Mesangial cell (primary cell): ENCODE data around the genes DHDH, CGB3, DKKL1, ALDH16A1, RRAS and SCAF1.

- RAMPAGE, long total RNA = no peak
Measured at GRCh38 chr19:48933323-48934070, at the start of gene DHDH. Gene DHDH, plus strand, starts transcription at chr19:48933699.

DNA sequence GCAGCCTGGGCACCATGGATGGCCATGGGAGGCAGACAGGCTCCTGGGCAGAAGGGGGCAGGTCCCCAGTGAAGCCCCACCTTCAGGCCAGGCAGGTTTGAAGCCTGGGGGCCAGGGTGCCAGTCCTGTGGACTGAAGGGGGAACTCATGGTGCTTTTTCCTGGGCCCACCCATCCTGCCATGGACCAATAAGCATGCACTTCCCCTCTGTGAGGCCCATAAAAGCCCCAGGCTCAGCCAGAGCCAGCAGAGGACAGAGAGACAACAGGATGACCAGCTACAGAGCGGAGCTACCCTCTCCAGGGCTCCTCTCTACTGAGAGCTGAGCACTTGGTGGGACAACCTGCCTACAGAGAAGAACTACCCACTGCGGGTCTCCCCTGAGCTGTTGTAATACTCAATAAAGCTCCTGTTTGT, 7.6 kb upstream of the BAX start:
- RAMPAGE, long total RNA = no peak

- RAMPAGE, long total RNA = no peak
Measured at GRCh38 chr19:49020651-49020884, 219 bp upstream of the ENSG00000268655 start.

- RAMPAGE, long total RNA = no peak
Measured at GRCh38 chr19:49020885-49021270, 529 bp upstream of the ENSG00000268655 start.

DNA sequence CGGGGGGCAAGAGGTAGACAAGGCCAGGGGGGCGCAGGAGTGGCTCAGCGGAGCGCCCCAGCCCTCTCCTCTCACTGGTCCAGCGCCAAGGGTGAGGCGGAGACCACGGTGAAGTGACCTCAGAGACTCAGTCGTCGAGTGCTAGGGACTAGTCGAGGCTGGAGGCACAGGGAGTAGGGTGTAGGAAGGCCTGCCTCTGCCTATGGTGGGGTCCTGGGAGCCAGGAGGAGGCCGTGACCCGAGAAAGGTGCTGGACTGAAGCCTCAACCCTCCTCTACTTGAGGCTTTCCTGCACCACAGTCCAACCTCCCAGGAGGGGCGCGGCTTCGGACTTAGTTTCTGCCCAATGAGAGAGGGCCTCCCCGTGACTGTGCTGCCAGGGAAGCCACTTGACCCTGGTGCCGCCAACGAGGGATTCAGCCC, at the start of gene CGB3:
CGB3 (minus strand) TSS at position 252 of the 423 bp plus-strand sequence.
- RAMPAGE, long total RNA = no peak

GRCh38 chr19:49055734-49056478, 1.6 kb downstream of the CGB7 start:
- RAMPAGE, long total RNA = no peak

DNA sequence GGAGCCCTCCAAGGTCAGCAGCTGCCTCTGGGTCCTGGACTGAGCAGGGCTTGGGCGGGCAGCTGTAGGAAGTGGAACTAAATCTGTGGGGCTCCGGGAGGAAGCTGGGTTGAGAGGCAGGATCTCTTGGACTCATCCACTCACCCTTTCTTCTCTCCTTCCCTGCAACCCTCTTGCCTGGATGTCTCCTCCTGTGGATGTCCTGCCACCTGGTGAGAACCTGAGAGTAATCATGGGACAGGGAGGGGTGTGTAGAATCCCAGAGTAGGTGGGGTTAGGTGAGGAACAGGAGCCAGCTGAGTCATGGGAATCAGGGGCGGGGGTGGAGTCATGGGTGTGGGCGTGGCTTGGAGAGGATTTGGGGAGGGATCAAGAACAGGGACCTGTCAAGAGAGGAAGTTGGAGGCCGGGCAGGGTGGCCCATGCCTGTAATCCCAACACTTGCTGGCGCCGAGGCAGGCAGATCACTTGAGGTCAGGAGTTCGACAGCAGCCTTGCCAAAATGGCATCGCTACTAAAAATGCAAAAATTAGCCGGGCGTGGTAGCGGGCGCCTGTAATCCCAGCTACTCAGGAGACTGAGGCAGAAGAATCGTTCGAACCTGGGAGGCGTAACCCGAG, 16.7 kb downstream of the PPFIA3 start:
- RAMPAGE, long total RNA = no peak

GRCh38 chr19:49333508-49334422, 1.4 kb upstream of the CD37 start:
- RAMPAGE, long total RNA = no peak

DNA sequence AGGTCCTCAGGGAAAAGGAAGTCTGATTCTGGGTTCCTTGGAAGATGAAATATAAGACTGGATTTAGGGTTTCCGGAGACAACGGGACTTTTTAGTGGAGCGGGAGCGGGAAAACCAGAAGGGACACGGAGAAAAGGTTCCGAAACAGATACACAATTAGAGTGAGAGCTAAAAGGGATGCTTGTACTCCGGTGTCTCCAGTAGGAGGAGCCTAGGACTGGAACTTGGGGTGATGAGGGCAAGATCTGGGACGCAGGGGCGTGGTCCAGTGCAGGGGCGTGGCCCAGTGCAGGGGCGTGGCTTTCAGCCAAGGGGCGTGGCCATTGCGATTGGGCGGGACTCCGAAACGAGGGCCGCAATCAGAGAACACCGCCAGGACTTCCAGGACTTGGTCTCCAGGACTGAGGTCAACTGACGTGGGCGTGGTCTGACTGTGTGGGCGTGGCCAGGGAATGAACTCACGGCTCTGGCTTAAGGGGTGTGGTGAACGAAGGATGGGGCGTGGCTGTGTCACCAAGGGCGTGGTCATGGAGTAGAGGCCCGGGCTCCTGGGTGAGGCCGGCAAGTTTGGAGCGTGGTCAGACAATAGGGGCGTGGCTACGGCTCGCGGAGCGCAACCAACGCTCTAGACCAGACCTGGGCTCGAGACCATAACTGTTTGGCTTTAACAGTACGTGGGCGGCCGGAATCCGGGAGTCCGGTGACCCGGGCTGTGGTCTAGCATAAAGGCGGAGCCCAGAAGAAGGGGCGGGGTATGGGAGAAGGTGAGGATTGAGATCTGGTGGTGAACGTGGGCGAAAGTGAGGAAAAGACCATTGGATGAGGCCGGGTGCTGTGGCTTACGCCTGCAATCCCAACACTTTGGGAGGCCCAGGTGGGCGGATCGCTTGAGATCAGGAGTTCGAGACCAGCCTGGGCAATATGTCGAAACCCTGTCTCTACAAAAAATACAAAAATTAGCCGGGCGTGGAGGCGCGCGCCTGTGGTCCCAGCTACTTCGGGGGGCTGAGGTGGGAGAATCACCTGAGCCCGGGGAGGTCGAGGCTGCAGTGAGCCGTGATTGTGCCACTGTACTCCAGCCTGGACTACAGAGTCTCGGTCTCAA, at the start of gene DKKL1:
DKKL1 (plus strand) TSS at position 633 of the 1,105 bp plus-strand sequence.
- RAMPAGE, long total RNA = no peak

DNA sequence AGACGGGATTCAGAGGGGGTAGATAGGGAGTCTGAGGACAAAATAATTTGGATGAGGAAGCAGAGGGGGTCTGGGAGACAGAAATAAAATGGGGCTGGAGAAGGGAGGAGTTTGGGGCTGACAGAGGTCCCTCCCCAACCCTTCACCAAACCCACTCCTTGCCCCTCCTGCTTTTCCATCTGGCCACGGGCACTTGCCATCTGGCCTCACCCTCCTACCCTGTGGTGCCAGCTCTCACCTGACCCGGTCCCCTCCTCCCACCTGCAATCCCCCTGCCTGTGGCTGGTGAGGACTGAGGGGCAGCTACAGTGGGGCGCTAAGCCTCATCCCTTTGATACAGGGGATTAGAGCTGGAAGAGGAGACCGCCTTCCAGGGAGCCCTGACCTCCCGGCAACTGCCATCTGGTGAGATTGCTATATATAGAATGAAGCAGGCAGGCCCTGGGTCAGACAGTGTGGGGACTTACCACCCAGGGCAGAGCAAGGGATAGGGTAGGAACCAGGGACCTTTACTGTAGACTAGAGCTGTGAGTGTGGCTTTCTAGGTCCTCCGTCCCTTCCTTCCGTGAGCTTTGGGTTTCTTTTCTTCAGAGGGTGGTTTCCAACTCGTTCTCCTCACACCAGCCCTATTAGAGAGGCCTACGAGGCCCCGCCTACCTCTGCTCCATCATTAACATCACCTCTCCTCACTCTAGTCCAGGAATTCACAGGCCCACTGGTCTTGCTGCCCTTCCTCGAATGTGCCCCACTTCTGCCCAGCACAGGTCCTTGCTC, 7.6 kb downstream of the KASH5 start:
- RAMPAGE, long total RNA = no peak

GRCh38 chr19:49452834-49453756, at the start of gene ALDH16A1:
Gene ALDH16A1, plus strand, starts transcription at chr19:49453225.
- RAMPAGE, long total RNA = no peak

DNA sequence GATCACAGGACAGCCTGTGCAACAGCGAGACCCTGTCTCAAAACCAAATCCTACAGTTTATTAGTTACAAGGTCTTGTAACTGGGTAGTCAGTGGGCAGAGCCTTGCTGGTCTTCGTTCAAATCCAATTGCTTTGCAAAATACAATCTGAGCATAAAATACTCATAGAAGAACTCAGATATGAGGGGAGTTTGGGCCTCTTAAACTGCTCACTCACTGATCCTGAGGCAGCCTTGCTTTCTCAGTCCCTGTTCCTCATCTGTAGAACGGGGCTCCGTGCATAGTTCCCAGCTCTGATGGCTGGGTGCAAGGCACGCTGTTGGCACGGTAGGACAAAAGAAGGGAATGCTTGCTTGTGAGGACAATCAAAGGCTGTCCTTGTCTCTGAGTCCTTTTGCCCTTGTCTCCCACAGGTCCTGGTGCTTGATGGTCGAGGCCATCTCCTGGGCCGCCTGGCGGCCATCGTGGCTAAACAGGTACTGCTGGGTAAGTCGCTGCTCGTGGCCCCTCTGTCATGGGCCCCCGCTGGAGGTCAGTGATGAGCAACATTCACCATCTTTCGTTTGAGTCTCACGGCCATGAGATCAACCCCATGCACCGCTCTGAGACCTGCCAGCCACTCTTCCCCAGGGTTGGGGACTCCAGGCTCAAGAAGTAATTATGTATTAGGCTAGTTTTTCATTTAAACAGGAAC, 2.2 kb downstream of the RPL13A start:
- RAMPAGE, long total RNA = no peak

- RAMPAGE, long total RNA = no peak
Measured at GRCh38 chr19:49524899-49525952, 2.6 kb upstream of the RCN3 start.

DNA sequence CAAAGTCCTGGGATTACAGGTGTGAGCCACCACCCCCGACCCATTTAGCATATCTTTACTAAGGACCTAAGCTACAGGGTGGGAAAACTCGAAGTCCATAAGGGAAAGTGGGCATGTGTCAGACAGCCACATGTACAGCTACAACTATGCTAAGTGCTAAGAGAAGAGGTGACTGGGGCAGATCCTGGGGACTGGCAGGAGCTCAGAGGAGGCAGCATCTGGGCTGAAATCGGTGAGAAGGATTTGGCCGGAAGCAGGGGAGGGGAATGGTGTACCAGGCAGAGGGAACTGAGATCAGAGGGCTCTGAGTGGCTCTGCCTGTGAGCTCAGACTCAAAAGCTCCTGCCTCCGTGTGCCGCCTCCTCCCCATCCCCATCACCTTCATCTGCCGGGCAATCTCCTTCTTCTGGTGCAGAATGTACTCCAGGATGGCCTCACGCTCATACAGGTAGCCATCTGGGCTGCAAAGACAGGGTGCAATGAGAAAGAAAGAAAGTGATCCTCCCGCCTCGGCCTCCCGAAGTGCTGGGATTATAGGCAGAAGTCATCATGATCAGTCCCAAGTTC, 21.8 kb downstream of the NOSIP start:
- RAMPAGE, long total RNA = no peak

DNA sequence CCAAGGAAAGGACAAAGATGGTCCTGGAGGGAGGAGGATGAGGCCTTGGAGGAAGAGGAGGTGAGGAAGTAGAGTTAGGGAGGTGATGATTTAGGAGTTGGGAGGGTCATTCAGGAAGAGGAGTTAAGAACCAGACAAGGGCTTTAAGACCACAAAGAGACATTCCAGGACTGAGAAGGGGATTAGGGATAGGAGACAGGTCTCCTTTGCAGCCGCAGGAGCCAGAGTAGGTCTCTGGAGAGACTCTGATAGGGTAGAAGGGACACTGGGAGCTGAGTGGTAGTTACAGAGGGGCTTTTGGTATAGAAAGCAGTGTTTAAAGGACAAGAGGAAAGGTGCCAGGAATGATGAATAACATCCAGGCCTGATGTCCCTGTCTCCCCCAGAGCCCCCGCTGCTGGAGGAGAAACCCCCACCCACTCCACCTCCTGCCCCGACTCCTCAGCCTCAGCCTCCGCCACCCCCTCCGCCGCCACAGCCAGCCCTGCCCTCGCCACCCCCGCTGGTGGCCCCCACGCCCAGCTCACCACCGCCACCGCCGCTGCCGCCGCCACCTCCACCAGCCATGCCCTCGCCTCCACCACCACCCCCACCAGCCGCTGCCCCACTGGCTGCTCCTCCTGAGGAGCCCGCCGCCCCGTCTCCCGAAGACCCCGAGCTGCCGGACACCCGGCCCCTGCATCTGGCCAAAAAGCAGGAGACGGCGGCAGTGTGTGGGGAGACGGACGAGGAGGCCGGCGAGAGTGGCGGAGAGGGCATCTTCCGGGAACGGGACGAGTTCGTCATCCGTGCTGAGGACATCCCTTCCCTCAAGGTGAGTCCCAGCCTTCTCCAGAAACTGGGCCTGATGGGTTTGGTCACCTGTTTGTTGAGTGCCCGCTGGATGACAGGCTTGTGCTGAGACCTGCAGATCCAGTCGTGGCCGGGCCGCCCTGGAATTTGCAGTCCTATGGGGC, 10.4 kb downstream of the PRR12 start:
- RAMPAGE, long total RNA = no peak

DNA sequence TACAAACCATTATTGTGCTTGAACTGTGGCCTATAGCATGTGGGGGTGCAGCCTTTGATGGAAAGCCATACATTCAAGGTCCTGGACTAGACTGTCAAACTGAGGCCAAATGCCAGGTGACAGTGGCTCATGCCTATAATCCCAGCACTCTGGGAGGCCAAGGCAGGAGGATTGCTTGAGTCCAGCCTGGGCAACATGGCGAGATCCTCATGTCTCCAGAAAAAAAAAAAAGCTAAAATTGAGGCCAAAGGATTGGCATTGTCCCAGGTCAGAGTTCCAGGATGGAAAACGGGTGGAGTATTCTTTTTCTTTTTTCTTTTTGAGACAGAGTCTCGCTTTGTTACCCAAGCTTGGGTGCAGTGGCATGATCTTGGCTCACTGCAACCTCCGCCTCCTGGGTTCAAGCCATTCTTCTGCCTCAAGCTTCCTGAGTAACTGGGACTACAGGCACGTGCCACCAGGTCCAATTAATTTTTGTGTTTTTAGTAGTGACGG, 10.6 kb downstream of the RRAS start:
- RAMPAGE, long total RNA = no peak

- RAMPAGE, long total RNA = no peak
Measured at GRCh38 chr19:49636544-49637249, 3.2 kb downstream of the RRAS start.

GRCh38 chr19:49639831-49641043, at the start of gene RRAS:
Gene RRAS, minus strand, starts transcription at chr19:49640143.
- RAMPAGE, long total RNA = no peak

GRCh38 chr19:49641514-49642406, at the start of gene SCAF1:
Gene SCAF1, plus strand, starts transcription at chr19:49642209.
- RAMPAGE, long total RNA = start-site peak on the plus strand at chr19:49642223-49642229, 99 reads

GRCh38 chr19:49670055-49670694, 4.4 kb downstream of the BCL2L12 start:
- RAMPAGE, long total RNA = no peak